H7 (cell line): ENCODE results near the gene ABHD13.

- RAMPAGE, long total RNA, result no peak
Observed at GRCh38 chr13:106522962-106523242, 12.6 kb downstream of the EFNB2 start.

GRCh38 chr13:106536277-106536941 is 947 bp upstream of the EFNB2 start:
- RAMPAGE, long total RNA, result no peak

GRCh38 chr13:106680716-106681287 is 112.9 kb upstream of the ARGLU1 start:
- RAMPAGE, long total RNA, result no peak

- RAMPAGE, long total RNA, result no peak
Observed at GRCh38 chr13:106917447-106918351, 349.8 kb upstream of the ARGLU1 start.

GRCh38 chr13:107450824-107451516 is 416.3 kb downstream of the NALF1 start:
- RAMPAGE, long total RNA, result no peak

- RAMPAGE, long total RNA, result no peak
Observed at GRCh38 chr13:107867626-107868810, 722 bp upstream of the NALF1 start.

DNA sequence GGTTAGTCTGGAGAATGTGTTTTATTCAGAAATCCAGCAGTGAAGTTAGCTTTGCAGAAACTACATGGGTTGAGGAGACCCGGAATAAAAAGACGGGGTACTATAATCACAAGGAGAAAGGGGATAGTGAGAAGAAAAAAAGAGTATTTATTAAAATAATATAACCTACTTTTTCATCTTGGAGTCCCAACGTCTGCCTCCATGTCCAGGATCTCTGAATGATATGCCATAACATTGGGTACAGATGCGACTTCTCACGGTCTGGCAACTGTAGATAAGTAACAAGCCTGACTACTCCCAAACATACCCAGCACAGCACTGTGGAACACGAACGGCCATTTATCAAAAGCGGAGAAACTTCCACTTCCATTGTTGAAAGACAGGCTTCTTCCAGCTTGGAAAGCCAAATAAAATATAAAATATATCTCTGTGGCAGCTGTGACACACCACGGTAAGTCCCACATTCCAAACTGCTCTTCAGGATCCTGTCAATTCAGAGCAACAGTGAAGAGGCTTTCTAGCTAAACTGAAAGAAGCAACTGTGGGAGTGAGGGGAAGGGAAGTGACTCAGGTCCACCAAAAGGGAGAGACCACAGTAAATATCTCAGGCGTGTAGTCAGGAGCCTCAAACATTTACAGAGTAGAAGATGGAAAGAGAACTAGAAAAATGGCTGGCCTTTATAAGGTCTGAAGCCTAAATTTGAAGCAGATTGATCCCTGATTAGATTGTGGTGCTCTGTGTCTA is 16.3 kb upstream of the NALF1 start:
- RAMPAGE, long total RNA, result no peak

DNA sequence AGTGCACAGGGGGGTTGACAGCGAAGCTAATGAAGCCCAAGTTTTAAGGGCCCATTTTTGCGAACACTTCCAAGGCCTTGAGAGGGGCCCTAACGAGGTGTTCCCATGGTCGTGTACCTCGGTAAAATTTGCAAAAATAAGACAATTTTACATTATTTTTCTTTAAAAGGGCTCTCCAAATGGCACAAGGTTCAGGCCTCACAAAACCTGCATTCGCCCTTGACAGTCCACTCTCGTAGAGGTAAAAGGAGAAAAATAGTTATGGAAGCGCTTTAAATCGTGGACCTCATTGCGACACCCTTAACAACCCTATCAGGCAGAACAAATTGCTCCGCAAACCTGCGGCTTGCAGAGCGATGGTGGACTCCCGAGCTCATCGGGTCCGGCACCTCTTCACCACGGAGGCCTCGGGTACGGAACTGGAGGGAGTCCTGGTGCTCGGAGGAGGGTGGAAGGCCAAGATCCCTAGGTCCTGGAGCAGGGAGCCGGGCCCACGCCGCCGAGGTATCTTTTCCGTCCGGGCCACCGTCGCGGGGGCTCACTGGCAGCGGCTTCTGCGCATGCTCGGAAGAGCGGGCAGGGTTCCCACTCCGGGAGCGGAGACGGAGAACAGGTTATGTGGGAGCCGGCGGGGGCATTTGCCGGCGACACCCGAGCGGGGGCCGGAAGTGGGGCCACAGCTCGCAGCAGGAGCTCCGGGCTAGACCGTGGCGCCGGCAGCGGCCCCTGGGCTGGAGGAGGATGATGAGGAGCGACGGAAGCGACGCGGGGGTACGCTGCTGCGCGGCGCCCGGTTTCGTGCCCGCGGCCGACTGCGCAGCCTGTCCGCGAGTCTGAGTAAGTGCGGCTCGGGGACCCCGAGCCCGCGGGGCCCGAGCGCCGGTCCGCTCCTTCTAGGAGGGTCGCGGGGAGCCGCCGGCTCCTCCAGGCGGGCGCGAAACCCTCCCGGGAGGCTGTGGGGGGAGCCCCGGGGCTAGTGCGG is at the start of gene ABHD13:
ABHD13 (plus strand) TSS at position 570 of the 982 bp plus-strand sequence.
- RAMPAGE, long total RNA, result start-site peak on the plus strand centred at position 678 of the sequence, 26 bp wide, 32 reads

DNA sequence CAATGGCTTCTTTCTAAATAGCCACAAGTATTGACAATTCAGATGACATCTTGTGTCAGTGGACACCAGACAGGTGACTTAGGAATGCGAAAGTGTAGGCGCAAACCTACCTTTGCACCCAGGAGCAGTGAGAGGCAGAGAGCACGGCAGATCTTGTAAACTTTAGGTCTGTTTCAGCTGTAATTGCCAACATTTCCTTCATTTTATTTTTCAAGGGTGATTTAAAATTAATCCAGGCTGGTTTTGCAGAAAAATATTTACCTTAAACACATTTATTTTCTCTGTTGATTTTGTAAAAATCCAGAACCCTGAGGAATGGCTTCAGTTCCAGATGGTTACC is 34.8 kb downstream of the TNFSF13B start:
- RAMPAGE, long total RNA, result no peak

DNA sequence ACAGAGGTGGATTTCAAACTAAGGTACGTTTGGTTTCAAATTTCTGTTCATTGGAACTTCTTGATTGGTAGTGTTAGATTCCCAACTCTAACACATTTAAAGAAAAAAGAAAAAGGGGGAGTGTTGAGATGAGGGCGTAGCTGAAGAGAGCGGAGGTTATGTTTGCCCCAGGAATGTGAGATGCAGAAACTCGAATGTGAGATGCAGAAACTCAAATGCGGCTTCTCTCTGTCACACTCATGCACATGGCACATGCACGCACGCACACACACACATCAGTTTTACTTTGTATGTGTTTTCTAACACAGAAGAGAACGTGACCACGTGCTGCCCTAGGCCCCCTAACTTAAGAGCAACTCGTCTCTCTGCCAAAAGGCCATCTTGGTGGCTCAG is 287.4 kb downstream of the MYO16 start:
- RAMPAGE, long total RNA, result no peak

GRCh38 chr13:109266780-109267070 is 519.7 kb downstream of the IRS2 start:
- RAMPAGE, long total RNA, result no peak

DNA sequence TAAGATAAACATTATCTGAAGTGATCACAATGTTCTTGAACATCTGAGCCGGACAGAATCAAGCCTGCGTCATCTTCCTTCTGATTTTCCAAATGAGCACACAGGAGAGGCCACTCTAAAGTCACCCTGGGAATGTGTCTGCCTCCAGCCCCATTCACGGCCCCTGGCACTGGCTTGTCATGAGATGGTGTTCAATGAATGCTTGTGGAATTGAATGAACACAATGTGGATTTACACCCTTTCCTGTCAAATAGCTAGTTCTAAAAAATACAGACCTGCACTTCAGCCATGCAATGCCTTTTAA is 511.9 kb downstream of the IRS2 start:
- RAMPAGE, long total RNA, result no peak

DNA sequence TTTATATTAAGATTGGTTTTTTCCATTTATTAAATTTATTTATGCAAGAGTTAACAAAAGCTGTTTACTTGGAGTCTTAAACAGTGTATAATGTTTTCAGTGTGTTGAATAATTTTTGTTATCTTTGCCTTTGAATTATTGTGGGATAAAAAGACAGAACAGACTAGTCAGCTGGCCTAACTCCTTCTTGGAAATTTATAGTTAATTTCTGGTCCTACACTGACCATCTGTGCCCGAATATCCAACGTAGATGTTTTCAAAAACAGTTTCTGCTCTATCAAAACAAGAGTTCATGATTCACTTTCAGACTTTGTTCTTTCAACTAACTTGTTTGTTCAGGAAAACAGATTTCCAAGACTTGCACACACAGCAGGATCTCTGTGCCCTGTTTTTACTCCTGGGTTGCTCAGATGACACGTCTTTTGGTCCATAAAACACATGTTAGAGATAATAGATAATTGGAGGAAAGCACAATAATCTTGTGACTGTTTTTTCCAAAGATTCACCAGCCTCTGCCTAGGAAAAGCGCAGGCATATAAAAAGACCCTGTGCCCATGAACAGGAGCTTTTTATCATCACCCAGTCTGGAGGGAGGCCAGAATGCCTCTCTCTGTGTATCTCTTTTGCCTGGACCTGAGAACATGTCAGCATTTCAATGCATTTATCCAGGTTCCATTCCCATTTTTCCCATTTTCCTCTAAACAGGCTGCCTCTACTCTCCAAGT is 218.0 kb downstream of the IRS2 start:
- RAMPAGE, long total RNA, result no peak

DNA sequence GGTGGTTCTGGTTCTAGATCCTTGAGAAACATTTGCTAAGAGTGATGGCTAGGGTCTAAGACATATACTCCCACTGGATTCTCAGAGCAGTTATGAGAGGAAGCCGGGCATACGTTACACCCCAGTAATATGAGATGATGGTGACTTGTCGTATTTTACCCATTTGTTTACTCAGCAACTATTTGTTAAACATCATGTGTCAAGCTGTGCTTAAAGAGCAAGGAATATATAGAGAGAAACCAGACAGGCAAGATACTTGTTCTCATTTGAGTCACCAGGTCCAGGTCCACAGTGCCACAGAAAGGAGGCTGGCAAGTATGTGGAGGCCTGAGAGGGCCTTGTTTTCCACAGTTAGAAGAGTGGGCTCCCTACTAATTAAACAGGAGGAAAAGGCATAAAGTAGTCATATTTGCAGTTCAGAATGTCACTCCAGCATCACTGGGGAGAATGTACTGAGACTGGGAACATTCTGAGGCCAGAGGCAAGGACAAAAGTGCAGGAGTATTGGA is 142.3 kb downstream of the IRS2 start:
- RAMPAGE, long total RNA, result no peak

GRCh38 chr13:109684269-109685255 is 101.8 kb downstream of the IRS2 start:
- RAMPAGE, long total RNA, result no peak

DNA sequence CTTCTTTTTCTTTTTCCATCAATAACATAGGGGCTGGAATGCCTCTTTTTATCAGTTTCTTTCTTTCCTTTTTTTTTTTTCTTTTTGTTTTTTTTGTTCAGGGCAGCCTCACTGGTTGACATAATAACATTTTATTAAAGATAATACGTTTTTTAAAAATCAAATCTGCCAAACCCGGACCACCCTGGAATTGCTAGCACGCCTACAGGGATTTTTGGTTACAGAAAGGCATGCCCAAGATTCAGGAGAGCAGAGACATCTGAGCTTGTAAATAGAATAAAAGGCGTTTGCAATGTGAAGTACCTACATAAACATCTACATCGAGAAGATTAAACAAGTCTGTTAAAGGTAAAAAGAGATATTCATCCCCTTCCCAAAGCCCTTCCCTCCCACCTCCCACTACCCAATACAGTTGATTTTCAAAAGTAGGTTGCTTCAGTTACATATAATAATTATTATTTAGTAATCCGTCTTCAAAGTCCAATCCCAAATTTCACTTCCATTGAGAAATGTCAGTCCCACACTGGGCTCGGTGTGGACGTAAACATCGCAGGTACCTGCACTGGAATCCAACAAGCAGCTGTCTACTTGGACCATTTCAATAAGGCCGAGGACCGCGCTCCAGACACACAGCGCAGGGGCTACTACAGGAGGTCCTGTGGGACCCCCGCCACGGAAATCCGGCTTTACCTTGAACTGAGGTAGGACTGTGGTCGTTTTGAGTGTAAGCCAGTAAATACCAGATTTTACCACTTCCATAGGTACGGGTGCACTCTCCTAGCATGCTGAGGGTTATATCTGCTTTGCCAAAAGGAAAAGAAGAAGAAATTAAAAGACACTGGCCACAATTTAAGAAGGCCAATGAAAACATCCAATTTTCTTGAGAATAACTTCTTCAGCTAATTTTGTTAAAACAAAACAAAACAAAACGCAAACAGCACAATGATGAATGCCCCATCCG is 31.0 kb downstream of the IRS2 start:
- RAMPAGE, long total RNA, result no peak

DNA sequence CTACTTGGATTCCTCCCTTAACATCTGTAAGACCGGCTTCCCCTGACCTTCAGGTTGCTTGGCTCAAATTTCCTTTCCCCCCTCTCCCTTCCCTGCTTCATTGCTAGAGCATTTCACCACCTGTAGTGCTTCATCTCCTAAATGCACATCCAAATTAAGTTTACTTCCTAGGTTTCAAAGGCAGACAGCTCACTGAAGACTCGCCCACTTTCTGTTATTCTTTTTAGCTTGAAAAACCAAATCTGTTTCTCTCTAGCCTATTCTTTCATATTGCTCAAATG is 16.9 kb downstream of the IRS2 start:
- RAMPAGE, long total RNA, result no peak

- RAMPAGE, long total RNA, result no peak
Observed at GRCh38 chr13:109778035-109778749, 8.2 kb downstream of the IRS2 start.

GRCh38 chr13:109783883-109784611 is 2.3 kb downstream of the IRS2 start:
- RAMPAGE, long total RNA, result no peak

GRCh38 chr13:109802810-109803336 is 16.5 kb upstream of the IRS2 start:
- RAMPAGE, long total RNA, result no peak